Epidermal melanocyte (primary cell): Measurements from ENCODE around the gene TNFAIP3.

- RRBS: no CpG with 5 or more reads among the region's 5 CpGs
These were observed 4.5 kb downstream of the BCLAF1 start for GRCh38 chr6:136285068-136285654.

DNA sequence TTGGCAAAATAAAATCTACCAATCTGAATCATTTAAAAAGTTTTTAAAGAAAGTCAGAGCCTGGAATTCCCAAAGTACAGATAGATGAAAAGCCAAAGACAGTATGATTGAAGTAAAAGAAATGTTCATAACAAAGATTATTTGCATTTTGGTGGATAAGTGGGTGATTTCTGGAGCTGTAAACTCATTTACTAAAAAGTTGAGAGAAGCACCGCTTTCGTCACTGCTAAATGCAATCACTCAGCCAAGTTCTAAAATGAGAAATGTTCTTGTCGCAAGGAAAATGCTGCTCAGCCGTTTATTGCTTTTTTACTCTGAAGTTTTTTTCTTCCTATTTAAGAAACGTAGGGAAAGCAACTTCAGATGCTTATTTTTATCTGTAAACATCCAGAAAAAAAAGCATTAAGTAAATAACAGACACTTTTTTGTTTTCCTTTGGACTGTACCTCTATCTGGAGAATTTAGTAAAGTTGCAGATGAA, 93.6 kb upstream of the BCLAF1 start:
- RRBS: no CpG with 5 or more reads among the region's 5 CpGs

- RRBS: no CpG with 5 or more reads among the region's 7 CpGs
These were observed 99.6 kb upstream of the BCLAF1 start for GRCh38 chr6:136389333-136389573.

- RRBS: no CpG with 5 or more reads among the region's 5 CpGs
These were observed 32.5 kb downstream of the MAP7 start for GRCh38 chr6:136517576-136518169.

DNA sequence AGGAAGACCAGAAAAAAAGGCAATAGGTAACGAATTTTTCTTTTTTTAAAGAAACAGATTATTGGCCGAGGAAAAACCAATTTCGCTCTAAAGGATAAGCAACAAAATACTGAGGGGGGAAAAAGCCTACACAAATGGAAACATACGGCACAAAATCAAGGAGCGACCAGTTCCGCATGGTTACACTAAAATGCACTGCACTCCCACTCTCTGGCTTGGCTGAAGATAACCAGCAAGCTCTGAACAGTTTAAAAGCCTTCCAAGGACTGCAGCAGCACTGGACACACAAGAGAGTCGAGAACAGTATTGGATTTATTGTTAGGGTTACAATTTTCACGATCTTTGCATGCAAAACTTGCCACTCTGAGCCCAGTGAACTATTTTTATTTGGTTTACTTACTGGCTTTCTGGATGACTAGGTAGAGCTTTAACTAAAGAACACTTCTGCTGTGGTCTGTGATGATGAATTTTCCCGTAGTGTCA, 938 bp upstream of the MAP7 start:
- RRBS: no CpG with 5 or more reads among the region's 9 CpGs

- RRBS: no CpG with 5 or more reads among the region's 5 CpGs
These were observed 40.6 kb downstream of the SLC35D3 start for GRCh38 chr6:136962635-136963113.

DNA sequence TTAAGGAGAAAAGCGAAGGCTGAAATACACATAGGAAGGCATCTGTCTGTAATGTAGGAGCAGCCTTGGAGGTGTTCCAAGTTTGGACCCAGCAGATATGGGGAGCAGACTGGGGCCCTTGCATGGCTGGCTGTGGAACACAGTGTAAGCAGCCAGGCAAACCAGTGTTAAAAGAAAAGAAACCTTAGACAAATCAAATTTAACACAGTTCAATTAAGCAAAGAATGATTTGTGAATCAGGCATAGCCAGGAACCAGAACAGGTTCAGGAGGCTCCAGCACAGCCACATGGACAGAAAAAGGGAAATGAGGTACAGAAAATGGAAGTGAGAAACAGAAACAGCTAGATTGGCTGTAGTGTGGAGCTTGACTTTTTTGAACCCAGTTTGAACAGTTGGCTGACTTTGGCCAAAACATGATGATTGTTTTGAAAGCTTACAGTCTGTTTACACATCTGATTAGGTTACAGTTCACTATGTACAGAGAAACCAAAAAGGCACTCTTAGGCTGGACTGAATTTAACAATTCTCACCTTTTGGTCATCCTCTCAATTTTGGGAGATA, 123.5 kb downstream of the OLIG3 start:
- RRBS: no CpG with 5 or more reads among the region's 1 CpG

- RRBS: no CpG with 5 or more reads among the region's 29 CpGs
These were observed 78.8 kb downstream of the OLIG3 start for GRCh38 chr6:137414963-137416139.

DNA sequence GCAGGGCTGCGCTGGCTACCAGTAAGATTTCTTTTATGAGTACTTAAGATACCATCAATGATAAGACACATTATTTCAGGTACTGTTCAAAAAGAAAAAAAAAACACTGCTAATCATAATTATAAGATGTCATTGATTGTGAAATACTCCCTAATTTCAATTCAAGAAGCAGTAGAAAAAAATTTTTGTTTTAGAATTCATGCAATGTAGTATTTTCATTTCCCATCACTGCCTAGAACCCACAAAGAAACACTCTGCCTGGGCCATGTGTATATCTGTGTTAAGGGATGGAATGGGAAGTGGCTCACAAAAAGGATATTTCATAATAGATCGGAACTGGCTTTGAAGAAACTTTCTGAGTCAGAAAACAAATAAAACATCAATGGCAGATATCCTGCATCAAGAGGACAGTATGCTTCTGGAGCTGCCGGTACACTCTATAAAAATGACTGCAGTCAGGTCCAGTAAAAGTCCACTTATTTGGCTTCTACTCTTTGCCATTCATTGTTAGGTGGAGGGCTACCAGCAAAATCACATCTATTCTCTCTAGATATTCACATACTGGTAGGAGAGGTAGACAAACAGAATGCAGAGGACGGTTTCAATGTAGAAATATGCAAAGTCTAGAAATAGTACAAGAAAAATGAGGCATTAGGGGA, 135.0 kb upstream of the TNFAIP3 start:
- RRBS: no CpG with 5 or more reads among the region's 4 CpGs

DNA sequence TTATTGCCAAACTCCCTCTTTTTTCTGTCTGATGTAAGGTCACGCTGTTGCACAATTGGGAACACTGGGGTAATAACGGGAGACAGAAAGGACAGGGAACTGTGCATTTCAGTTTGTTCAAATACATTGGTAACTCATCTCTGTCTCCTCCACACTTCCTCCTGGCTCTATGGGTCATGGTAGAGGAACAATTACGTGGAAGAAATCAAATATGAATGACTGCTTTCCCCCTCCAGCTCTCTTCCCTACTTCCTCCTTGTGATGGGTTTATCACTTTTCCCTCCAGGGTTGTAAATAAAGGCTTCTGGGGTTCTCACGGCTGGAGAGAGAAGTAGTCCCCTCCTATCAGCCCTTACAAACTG, 132.2 kb upstream of the TNFAIP3 start:
- RRBS: no CpG with 5 or more reads among the region's 4 CpGs

GRCh38 chr6:137811162-137811780, 55.8 kb upstream of the TNFAIP3 start:
- RRBS: no CpG with 5 or more reads among the region's 11 CpGs

DNA sequence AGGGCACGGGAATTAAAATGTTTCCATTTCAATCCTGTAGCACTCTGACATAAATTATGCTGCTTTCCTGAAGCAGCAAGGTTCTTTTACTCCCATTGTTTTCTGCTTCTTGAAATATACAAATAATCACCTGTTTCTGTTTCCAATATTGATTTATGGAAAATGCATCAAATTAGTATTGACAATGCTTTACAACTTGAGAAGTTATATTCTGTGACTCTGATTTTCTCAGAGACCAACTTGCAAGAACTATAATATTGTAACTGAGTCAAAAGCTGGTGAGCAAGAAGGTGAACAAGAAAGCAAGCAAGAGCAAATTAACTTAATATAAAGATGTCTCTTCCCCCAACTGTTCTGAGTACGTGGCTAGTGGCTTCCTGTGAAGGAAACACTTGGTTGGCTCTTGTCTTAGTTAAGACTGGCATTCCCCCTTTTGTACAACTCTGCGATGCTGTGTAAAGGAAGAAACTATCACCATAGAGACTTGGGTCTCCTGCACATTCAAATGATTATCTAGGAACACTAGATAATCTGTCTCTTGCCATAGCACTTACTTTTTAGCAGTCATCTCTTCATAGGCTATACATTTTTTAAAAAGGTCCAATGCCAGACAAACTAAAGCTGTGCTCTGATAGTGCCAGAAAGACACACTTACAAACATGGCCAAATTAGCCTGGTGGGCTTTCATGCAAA, 47.4 kb upstream of the TNFAIP3 start:
- RRBS: no CpG with 5 or more reads among the region's 3 CpGs

DNA sequence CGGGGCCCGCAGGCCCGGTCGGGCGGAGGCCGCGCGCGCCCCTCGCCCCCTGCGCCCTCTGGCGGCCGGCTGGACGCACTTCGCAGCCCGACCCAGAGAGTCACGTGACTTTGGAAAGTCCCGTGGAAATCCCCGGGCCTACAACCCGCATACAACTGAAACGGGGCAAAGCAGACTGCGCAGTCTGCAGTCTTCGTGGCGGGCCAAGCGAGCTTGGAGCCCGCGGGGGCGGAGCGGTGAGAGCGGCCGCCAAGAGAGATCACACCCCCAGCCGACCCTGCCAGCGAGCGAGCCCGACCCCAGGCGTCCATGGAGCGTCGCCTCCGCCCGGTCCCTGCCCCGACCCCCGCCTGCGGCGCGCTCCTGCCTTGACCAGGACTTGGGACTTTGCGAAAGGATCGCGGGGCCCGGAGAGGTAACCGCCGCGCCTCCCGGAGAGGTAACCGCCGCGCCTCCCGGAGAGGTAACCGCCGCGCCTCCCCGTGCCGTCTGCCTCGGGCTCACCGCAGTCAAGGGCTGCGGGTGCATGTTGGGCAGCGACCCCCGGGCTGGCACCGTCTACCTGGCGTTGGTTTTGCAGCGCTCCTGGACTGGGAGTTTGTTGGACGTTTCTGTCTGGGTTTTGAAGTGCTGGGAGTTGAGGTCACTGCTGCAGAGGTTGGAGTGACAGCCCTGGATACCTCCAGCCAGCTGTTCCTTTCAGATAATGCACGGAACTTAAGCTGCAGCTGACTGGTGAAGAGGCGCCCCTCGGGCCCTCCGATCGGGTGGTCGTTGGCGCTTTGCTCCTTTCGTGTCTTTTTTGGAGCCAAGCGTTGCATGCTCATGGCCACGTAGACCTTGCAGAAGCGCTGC, at the start of gene TNFAIP3:
TSS of gene TNFAIP3 (plus strand) at position 180 of the 855 bp plus-strand sequence.
- RRBS: 2% methylated on average over 38 of the region's 82 CpGs

DNA sequence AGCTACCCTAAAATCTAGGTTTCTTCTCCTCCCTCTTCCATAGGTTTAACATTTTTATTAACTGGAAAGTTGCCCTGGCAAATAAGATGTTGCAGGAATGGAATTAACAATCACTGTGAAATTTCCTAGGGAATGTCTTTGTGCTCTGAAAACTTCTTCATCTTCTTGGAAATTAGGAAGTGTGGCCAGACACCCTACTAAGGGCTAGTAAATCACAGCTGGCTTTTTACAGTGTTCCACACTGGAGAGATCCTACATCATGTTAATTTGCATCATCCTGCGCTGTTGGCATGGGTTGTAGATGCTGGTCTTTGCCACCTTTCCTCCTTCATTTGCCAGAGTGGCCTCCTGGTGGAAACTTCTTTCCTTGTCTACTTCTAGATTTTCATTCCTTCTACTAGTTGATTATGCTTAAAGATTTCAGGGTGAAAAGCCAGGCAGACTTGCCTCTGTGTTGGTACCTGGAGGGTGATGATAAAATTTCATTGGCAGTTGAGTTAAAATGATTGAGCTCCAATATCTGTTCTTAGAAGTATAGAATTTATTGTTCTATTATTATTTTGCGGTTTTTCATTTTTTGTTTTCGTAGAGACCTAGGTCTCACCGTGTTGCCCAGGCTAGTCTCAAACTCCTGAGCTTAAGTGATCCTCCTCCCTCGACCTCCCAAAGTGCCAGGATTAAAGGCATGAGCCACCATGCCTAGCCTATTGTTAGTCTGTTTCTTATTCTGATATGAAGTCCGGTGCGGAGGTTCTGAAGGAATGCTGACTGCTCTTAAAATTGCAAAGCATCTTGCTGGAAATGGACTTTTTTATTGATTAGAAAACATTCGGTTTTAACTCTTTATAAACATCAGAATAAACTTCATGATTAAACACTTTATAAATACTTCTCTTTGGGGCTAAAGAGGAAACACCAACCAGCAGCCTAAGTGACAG, 2.9 kb downstream of the TNFAIP3 start:
- RRBS: no CpG with 5 or more reads among the region's 8 CpGs

GRCh38 chr6:137875012-137875770, 8.1 kb downstream of the TNFAIP3 start:
- RRBS: no CpG with 5 or more reads among the region's 11 CpGs

DNA sequence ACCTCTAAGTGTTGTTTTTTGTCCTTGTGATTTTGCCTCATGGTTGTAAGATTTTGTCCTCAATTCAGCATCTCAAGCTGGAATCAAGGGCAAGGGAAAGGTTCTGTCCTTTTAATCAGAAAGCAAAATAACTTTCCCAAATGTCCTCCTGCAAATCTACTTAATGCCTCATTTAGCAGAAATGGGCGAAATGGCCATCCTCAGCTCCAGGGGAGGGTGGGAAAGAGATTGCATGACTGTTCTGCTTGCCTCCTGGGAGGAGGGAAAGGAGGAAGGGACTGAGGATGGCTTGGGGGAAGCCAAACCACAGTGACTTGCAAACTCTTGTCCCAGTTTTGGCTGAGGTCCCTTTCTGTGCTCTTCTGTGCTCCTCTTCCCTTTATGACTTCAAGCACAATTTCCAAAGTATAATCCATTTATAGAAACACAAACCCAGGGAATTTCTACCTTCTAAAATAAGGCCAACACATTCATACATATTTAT, 43.4 kb downstream of the TNFAIP3 start:
- RRBS: no CpG with 5 or more reads among the region's 1 CpG

DNA sequence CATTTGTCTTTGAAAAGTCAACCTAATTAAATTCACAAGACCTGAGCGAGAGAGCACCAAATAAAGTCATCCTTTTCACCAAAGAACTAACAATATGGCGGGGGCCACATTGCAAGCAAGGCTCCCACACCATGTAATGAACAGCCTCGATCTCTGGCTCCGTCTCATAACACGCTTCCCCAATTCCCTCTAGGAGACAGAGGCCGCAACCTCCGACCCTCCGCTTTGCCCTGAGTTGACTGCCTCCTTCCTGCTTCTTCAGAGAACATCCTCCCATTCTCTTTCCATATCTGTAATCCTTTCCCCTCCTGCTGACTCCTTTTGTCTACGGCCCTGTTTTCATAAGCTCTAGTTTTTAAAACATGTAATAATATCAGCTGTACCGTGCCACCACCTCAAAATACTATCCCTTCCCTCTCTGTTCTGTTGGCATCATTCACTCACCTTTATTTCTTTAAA, 13.4 kb downstream of the NHSL1 start:
- RRBS: no CpG with 5 or more reads among the region's 10 CpGs

DNA sequence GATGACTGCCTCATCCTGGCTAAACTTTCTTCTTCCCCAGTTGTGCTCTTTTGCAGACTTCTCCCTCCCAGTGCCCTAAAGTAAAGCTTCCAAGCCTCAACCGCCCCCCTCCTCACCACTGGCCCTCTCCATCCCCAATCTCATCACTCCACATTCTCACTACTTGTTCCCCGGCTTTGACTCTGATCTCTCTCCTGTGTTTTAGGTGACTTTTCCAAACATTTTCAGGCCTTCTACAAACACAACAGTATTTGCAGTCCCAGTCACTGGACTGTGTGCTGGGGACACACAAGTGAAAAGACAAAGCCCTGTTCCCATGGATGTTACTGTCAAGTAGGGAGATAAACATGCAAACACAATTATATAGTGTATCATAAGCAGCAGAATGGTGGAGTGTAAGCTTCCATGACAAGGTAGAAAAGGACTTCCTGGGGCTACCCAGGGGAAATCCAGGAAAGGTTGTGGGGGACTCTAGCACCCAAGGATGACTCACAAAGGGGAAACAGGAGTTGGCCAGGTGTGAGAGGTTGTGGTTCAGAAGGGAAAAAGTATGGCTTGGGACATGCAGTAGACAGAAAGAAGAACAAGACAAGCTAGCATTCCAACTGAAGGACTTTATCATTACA, 12.7 kb downstream of the NHSL1 start:
- RRBS: no CpG with 5 or more reads among the region's 2 CpGs